ENCODE data around the genes NR1H2, KLK3 and KLK7.

DNA sequence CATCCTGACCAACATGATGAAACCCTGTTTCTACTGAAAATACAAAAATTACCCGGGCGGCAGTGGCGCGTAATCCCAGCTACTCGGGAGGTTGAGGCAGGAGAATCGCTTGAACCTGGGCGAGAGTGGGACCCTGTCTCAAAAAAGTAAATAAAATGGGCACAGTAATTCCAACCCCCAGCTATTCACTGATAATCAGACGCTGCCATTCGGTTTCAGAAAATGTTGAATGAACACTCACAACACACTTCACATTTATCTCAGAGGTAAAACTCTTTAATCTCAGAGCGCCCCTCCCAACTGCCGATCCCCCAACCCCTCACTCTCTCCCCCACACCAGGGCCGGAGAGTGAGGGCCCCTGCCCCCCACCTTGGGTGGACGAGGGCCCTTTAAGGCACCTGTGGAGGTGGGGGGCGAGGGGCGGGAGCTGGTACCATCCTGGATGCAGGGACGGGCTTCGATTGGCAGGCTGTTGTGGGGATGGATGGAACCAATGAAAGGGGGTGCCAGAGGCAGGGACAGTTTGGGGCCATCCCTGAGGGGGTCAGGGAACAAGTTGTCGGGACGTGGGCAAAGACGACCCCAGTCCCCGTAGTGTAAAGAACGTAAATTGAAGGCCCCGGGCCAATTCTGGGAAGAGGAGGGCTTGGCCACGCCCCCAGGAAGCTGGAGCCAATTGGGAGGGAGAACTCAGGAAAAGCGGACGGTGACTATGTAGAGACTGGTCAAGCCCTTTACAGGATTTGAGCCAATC is 1.6 kb upstream of the PNKP start:
- PRO-cap, 2 experiments: peak in 2 of 2 experiments; most common minus-strand start position 613 of the sequence (in 2)
- RAMPAGE, long total RNA, 5 experiments: no peak in any of the 5 experiments

GRCh38 chr19:49887211-49887883 is 9.3 kb downstream of the IL4I1 start:
- PRO-cap, 2 experiments: no peak in any of the 2 experiments
- RAMPAGE, long total RNA, 5 experiments: no peak in any of the 5 experiments

- PRO-cap, 2 experiments: no peak in any of the 2 experiments
- RAMPAGE, long total RNA, 5 experiments: no peak in any of the 5 experiments
Observed at GRCh38 chr19:49889982-49891160, 6.3 kb downstream of the IL4I1 start.

GRCh38 chr19:49930376-49931639 is 1.5 kb upstream of the NUP62 start:
- PRO-cap, 2 experiments: no peak in any of the 2 experiments
- RAMPAGE, long total RNA, 5 experiments: no peak in any of the 5 experiments

DNA sequence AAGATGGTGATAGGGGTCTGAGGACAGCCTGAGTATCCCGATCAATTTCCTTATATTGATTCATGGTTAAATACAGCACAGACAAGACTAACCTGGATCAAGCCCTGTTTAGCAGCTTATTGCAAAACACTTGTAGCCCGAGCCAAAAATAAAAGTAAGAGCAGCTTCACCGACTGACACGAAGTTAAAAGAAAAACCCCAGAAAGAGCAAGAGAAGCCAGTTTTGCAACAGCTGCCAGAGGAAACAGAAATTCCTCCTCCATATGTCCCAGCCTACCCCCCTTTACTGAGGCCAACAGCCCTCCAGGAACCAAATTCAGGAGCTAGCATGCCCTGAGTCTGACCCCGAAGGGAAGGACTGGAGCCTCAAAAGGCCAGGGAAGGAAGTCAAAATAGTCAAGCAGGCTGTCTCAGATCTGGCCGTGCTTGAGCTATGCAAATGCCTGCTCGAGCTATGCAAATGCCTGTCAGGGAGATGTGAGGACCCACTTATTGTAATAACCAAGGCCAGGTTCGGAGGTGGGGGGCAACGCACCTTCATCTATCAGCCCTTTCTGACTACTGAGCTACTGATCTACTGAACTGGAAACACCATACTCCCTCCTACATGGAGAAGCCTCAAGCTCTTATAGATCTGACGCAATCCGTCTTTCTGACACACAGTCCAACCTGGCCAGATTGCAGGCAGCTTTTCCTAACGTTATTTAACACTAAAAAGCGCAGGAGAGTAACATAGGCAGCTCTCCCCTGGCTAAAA is 6.8 kb downstream of the SIGLEC11 start:
- PRO-cap, 2 experiments: peak in 2 of 2 experiments; most common plus-strand start position 218 of the sequence (in 1); most common minus-strand start position 555 of the sequence (in 1)
- RAMPAGE, long total RNA, 5 experiments: no peak in any of the 5 experiments

DNA sequence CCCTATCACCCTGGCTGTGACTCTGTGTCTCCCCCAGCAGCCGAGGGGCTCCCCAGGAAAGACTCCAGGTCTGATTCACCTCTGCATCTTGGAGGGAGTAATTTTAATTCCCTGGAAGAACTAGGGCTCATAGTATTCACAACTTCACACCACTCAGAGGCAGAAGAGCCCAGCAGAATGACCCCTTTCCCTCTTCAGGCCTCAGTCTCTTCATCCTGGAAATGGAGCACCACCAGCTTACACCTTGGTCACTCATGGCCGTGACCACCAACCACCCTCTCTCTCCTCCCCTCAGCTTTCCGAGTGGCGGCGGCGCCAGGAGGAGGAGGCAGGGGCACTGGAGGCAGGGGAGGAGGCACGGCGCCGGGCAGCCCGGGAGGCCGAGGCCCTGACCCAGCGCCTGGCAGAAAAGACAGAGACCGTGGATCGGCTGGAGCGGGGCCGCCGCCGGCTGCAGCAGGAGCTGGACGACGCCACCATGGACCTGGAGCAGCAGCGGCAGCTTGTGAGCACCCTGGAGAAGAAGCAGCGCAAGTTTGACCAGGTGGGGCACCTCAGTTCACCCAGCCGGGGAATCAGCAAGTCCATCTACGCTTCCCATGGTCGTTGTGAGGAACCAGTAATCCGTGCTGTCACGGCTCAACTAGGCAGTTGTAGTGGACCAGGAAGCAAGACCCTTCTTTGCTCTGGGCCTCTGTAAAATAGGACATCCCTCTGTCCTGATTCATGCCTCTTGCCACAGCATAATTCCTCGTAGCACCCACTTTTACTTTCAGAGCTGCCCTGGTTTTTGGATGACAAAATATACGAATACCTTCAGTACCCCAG is 47.7 kb downstream of the KCNC3 start:
- PRO-cap, 2 experiments: no peak in any of the 2 experiments
- RAMPAGE, long total RNA, 5 experiments: no peak in any of the 5 experiments

GRCh38 chr19:50292479-50293030 is 36.6 kb downstream of the KCNC3 start:
- PRO-cap, 2 experiments: no peak in any of the 2 experiments
- RAMPAGE, long total RNA, 5 experiments: no peak in any of the 5 experiments

DNA sequence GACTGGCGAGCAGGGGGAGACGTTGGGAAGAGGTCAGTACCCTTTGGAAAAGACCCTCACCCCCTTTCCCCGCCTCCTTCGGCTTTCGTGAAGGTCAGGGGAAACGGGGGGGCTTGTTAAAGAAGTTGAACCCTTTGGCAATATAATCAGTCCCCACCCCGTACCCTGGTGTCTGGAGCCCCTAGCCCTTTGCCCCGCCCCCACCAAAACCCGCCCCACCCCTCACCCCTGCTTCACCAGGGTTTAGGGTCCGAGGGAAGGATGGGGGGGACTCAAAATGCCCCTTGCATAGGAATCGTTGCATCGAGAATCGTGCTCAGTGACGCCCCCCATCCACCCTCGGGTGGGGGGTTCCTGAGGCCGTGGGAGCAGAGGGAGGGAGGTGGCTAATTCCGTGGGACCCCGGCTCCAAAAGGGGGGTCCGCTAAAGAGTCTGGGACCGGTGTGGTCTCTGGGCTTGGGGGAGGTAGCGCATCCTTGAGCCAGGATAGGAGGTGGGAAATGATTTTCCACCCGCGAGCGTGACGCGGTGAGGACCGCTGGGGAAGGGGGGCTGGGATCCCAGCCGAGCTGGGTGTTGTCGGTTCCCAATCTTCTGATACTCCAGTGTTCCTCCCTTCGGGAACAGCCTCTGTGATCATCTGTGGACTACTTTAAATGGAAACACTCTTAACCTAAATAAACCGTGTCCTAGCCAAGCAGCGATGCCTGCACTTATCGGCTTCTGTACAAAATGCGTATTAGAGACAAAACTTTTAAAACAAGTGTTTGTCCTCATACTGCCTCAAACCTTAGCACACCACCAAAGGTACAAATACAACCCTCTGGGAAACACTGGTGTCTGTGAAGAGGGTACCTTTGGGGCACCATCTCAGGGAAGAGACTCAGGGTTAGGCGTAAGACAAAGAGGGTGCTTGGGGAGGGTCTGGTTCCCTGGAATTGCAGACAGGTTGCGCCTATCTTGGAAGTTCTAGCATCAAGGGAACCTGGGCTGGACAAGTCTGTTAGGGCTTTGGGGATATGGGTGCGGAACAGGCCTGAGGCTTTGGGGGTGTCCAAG is 16.2 kb downstream of the KCNC3 start:
- PRO-cap, 2 experiments: no peak in any of the 2 experiments
- RAMPAGE, long total RNA, 5 experiments: no peak in any of the 5 experiments

DNA sequence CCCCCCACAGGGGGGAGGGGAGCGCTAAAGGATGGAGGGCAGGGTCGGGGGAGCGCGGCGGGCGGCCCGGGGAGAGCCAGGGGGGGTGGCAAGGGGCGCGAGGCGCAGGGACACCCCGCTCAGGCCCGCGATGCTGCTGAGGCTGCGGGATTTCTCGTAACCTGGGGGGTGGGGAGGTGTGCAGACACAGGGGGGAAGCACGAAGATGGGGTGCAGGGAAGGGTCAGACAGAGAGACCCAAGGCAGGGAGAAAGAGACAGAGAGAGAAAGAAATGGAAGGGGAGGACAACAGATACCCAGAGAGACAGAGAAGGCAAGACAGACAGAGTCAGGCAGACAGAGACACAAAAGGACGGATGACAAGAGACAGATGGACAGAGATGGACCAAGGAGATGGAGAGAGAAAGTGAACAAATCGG is 14.3 kb downstream of the KCNC3 start:
- PRO-cap, 2 experiments: no peak in any of the 2 experiments
- RAMPAGE, long total RNA, 5 experiments: no peak in any of the 5 experiments

GRCh38 chr19:50374598-50374893 is 1.7 kb upstream of the NR1H2 start:
- PRO-cap, 2 experiments: no peak in any of the 2 experiments
- RAMPAGE, long total RNA, 5 experiments: no peak in any of the 5 experiments

DNA sequence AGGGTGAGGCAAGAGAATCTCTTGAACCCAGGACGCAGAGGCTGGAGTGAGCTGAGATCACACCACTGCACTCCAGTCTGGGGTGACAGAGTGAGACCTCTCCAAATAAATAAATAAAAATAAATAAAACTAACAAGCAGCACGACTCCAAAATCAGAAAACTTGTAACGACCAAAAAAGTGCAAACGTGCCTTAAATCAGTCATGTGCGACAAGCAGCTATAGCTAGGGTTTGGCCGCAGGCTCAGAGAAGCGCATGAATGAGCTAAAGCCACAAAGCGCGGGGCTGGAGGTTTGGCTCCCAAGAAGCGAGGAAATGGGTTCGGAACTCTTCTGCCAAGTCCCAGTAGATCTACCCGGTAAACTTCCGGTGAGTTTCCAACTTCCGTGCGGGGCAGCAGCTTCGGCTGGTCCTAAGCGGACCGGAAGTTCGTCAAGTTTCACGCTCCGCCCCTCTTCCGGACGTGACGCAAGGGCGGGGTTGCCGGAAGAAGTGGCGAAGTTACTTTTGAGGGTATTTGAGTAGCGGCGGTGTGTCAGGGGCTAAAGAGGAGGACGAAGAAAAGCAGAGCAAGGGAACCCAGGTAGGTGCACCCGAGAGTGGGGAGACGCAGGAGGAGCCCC is at the start of gene NR1H2:
Gene NR1H2 (plus strand): TSS at position 464 of the 623 bp plus-strand sequence.
- PRO-cap, 2 experiments: peak in 2 of 2 experiments; most common plus-strand start position 464 of the sequence (in 2); most common minus-strand start position 334 of the sequence (in 1)
- RAMPAGE, long total RNA, 5 experiments: start-site peak on the plus strand in 5 of 5 experiments, centred at positions 481 to 491 of the sequence, 85 to 545 reads per replicate

DNA sequence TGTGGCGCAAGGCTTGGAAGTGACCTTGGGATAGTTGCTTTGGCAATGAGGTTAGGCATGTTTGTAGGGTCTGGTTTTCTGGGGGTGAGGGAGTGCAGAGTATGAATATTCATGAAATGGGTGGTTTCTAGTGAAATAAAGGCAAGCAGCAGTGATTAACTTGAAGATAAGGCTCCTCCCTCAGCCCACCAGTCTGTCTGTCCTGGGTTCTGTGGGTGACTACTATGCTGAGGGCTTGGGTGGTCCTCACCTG is 932 bp upstream of the GARIN5A start:
- PRO-cap, 2 experiments: no peak in any of the 2 experiments
- RAMPAGE, long total RNA, 5 experiments: no peak in any of the 5 experiments

- PRO-cap, 2 experiments: no peak in any of the 2 experiments
- RAMPAGE, long total RNA, 5 experiments: no peak in any of the 5 experiments
Observed at GRCh38 chr19:50485250-50485638, 8.6 kb upstream of the GARIN5A start.

DNA sequence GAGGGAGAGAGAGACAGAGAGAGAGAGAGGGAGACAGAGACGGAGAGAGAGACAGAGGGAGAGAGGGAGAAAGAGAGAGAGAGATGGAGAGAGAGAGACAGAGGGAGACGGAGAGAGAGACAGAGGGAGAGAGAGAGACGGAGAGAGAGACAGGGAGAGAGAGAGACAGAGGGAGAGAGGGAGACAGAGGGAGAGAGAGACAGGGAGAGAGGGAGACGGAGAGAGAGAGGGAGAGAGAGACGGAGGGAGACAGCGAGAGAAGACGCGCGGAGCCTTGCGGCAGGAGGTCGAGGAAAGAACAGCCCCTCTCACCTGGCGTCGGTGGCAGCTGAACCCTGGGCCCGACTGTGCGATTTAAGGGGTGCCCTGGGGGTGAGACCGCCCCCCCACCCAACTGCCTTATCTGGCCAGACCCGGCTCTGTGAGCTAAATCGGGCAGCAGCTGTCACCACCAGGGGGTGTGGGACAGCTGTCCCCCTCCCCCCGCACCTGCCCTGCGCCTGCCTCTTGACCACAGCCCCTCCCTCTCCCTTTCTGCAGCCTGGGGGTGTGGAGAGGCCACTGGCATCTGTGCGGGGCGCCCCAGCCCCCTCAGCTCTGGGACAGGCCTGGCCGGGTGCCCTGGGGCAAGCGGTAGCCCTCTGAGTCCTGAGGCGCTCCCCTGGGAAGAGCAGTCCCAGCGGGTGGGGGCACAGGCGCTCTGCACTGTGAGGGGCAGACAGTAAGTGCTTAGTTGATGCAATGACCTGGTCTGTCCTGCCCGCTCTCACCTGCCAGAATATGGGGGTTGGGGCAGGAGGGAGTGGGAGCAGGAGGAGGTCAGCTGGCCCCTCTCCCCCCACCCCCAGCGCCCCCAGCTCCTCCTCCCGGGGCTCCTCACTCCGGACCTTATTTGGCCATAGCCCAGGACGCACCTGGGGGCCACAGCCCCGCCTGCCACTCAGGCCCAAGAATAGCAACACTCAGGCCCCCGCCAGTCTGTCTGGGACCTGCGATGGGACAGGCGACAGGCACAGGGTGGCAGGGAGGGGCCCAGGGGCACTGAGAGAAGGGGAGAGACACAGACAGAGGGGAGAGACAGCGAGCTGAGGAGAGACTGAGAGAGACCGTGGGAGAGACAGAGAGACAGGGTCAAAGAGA is 10.7 kb downstream of the JOSD2 start:
- PRO-cap, 2 experiments: peak in 2 of 2 experiments; most common plus-strand start position 532 of the sequence (in 1); most common minus-strand start position 330 of the sequence (in 2)
- RAMPAGE, long total RNA, 5 experiments: start-site peak on the minus strand in 1 of 5 experiments, centred at positions 473 to 716 of the sequence, 10 to 11 reads per replicate

GRCh38 chr19:50830196-50830718 is 3.1 kb downstream of the KLK15 start:
- PRO-cap, 2 experiments: no peak in any of the 2 experiments
- RAMPAGE, long total RNA, 5 experiments: no peak in any of the 5 experiments

DNA sequence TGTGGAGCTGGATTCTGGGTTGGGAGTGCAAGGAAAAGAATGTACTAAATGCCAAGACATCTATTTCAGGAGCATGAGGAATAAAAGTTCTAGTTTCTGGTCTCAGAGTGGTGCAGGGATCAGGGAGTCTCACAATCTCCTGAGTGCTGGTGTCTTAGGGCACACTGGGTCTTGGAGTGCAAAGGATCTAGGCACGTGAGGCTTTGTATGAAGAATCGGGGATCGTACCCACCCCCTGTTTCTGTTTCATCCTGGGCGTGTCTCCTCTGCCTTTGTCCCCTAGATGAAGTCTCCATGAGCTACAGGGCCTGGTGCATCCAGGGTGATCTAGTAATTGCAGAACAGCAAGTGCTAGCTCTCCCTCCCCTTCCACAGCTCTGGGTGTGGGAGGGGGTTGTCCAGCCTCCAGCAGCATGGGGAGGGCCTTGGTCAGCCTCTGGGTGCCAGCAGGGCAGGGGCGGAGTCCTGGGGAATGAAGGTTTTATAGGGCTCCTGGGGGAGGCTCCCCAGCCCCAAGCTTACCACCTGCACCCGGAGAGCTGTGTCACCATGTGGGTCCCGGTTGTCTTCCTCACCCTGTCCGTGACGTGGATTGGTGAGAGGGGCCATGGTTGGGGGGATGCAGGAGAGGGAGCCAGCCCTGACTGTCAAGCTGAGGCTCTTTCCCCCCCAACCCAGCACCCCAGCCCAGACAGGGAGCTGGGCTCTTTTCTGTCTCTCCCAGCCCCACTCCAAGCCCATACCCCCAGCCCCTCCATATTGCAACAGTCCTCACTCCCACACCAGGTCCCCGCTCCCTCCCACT is at the start of gene KLK3:
Gene KLK3 (plus strand): TSS at position 509 of the 805 bp plus-strand sequence.
- PRO-cap, 2 experiments: no peak in any of the 2 experiments
- RAMPAGE, long total RNA, 5 experiments: no peak in any of the 5 experiments

- PRO-cap, 2 experiments: peak in 2 of 2 experiments; most common plus-strand start chr19:50896905 (in 1); most common minus-strand start chr19:50896718 (in 1)
- RAMPAGE, long total RNA, 5 experiments: start-site peak on the minus strand in 1 of 5 experiments, at chr19:50896724-50896730 at its widest, 6 reads per replicate
Observed at GRCh38 chr19:50896451-50897221, 14.6 kb downstream of the KLK4 start.

DNA sequence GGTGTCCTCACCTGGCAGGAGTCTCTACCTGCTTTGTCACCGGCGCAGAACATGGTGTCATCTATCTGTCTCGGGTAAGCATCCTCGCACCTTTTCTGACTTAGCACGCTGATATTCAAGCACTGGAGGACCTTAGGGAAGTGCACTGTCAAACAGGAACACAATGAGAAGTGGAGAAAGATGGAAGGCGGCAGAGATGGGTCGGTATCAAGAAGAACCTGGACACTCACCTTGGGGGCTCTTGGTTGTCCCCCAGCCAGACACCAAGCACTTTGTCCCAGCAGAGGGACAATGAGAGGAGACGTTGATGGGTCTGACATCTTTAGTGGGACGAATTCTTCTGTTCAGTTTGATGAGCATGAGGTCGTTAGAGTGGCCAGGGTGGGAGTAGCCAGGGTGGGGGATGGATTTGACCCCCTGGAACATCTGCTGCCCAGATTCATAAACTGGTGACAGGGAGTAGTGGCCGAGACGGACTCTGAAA is 4.2 kb downstream of the KLK5 start:
- PRO-cap, 2 experiments: no peak in any of the 2 experiments
- RAMPAGE, long total RNA, 5 experiments: no peak in any of the 5 experiments

- PRO-cap, 2 experiments: no peak in any of the 2 experiments
- RAMPAGE, long total RNA, 5 experiments: no peak in any of the 5 experiments
Observed at GRCh38 chr19:50983724-50984333, at the start of gene KLK7. KLK7 (minus strand) TSS chr19:50983917.

DNA sequence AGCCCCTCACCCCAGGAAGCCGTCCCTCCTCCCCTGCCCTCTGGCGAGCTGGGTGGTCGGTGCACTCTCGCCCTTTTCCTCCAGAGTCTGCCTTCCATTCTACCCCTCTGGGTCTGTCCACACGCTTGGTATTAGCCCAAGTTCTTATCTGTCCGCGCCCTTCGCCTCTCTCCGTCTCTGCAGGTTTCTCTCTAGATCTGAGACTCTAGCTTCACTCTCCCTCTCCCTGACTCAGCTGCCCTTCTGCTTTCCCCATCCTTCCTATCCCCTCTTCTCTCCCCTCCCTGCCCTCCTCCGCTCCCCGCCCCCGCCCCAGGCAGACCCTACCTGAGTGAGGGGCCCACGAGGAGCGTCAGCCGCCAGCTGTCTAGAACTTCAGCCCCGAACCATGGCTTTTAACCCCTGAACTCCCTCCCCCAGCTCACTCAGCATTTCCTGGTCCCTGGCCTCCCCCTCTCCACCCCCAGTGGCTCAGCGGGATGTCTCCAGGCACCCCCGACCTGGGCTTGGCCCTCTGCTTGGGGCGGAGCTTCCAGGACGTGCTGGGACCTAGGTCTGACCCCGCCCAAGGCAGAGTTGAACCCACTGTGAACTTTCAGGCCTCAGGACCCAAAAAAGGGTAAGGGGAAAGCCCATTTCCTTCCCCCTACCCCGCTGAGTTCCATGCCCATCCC is 556 bp upstream of the KLK13 start:
- PRO-cap, 2 experiments: no peak in any of the 2 experiments
- RAMPAGE, long total RNA, 5 experiments: no peak in any of the 5 experiments

Measured in thyroid gland (tissue), 7 donors.